M059J (cell line): Measurements from ENCODE around the genes TOR1B and TOR1A.

DNA sequence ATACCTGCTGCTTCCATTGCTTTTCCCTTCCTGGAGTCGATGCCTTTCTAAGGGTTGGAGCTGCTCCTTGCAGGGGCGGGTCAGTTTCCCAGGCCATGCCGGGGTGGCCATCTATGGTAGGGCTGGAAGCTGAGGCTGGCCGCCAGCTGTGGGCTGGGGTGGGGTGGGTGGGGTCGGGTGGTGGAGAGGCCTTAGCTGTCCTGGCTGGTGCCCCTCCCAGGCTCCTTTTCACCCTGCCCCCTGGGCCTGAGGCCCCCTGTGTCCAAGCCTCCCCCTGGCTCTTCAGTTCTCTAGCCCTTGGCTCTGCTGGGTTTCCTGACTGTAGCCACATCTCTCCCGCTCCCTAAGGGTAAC is 30.3 kb downstream of the IER5L start:
- RAMPAGE, long total RNA, result no peak

GRCh38 chr9:129174398-129175352 is 3.4 kb downstream of the IER5L start:
- RAMPAGE, long total RNA, result no peak

- RAMPAGE, long total RNA, result no peak
These were observed 5.9 kb upstream of the IER5L start for GRCh38 chr9:129183941-129184412.

- RAMPAGE, long total RNA, result no peak
These were observed 173.1 kb upstream of the IER5L start for GRCh38 chr9:129351004-129351706.

GRCh38 chr9:129382378-129382938 is 204.4 kb upstream of the IER5L start:
- RAMPAGE, long total RNA, result no peak

DNA sequence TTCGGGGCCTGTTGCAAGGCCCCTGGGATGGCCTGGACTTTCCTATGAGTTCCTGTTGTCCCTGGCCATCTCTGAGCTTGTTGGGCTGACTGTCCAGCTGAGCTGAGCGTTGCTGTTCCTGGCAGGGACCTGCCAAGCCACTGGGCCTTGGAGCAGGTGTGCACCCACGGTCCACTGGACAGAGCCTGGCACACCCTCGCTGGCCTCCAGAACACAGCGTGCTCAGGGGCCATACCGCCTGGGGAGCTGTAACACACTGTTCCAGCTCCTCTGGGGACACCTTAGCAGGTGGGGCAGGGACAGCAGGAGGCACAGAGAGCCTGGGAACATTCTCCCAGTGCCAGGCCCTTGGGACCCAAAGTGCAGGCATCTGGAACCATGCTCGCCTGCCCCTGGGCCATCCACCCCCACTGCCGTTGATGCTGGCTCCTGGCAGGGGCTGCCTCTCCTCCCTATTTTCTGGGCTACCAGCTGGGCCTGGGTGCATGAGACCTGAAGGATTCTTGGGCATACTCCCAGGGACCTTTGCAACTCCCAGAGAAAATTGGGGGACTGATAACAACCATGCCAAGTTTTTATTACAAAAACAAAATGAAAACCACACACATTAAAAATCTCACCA is 188.1 kb downstream of the C9orf50 start:
- RAMPAGE, long total RNA, result no peak

DNA sequence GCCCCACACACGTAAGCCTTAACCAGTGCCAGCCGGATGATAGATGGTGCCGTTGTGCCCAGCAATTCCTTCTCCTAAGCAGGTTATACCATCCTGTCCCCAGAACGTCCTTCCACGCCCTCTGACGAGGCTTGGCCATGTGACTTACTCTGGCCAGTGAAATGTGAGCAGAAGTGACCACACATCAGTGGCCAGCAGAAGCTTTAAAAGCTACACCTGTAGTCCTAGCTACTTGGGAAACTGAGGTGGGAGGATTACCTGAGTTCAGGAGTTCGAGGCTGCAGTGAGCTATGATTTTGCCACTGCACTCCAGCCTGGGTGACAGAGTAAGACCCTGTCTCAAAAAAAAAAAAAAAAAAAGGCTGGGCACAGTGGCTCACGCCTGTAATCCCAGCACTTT is 178.9 kb downstream of the C9orf50 start:
- RAMPAGE, long total RNA, result no peak

DNA sequence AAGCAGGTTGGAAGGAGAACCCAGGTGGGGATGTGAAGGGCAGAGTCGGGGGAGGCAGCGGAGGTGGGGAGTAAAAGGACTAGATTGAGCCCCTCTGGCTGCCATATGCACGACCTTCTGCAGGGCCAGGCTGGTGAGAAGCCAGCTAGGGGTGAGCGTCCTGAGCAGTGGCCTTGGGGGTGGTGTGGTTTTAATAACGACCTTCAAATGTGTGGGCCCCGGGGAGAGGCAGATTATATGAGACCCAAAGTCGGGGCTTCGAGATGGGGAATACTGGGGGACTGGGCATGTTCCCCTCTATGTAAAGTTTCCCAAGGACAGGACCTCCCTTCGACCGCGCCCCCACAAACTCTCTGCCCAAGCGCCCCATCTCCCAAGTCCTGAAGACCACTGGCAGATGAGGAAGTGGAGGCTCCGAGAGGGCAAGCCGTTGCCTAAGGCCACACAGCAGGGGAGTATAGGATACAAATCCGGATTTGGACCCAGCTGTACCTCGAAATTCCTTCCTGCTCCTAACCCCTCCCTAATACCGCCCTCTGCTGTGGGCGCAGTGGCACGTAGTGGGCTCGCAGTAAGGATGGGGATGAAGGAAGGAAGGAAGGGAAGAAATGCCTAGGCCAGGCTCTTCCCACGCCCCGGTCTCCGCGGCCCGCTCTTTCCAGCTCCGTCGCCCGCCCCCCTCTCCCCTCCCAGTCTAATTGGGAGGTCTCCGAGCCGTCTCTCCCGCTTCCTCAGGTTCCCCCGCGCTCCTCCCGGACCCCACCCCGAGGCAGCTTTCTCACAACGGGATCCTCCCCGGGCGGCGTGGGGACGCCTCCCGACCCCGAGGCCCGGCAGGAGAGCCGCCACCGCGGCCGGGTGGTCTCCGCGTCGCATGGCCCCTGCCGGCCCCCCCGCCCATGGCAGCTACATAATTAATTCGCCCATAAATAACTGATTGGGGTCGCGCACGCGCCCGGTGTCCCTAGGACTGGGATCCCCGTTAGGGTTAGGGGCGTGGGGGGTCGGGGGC is 139.1 kb downstream of the C9orf50 start:
- RAMPAGE, long total RNA, result no peak

GRCh38 chr9:129496532-129497563 is 124.1 kb downstream of the C9orf50 start:
- RAMPAGE, long total RNA, result no peak

DNA sequence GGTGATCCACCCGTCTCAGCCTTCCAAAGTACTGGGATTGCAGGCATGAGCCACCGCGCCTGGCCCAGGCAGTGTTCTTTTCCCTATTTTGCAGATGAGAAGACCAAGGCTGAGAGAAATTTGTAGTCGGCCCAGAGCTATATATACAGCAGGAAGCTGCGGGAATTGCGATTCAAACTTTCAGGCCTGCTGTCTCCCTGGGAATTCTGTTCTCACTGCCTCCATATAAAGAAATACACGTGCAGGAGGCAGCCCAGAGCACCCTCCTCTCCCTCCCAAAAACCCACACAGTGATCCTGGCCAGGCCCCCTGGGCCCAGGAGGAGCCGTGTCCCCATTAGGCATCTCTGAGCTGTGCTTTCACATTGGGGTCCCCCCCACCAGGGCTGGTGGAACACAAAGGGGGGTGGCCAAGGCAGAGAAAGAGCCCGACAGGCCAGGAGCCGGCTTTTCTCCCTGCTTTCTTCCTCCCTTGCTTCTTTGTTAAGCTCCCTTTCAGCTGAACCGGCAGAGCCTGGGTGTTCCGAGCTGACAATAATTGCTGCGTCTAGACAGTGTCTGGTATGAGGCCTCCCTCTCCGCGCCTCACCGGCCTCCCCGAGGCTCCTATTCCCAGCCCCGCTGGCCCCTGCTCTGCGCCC is 120.8 kb downstream of the C9orf50 start:
- RAMPAGE, long total RNA, result no peak

DNA sequence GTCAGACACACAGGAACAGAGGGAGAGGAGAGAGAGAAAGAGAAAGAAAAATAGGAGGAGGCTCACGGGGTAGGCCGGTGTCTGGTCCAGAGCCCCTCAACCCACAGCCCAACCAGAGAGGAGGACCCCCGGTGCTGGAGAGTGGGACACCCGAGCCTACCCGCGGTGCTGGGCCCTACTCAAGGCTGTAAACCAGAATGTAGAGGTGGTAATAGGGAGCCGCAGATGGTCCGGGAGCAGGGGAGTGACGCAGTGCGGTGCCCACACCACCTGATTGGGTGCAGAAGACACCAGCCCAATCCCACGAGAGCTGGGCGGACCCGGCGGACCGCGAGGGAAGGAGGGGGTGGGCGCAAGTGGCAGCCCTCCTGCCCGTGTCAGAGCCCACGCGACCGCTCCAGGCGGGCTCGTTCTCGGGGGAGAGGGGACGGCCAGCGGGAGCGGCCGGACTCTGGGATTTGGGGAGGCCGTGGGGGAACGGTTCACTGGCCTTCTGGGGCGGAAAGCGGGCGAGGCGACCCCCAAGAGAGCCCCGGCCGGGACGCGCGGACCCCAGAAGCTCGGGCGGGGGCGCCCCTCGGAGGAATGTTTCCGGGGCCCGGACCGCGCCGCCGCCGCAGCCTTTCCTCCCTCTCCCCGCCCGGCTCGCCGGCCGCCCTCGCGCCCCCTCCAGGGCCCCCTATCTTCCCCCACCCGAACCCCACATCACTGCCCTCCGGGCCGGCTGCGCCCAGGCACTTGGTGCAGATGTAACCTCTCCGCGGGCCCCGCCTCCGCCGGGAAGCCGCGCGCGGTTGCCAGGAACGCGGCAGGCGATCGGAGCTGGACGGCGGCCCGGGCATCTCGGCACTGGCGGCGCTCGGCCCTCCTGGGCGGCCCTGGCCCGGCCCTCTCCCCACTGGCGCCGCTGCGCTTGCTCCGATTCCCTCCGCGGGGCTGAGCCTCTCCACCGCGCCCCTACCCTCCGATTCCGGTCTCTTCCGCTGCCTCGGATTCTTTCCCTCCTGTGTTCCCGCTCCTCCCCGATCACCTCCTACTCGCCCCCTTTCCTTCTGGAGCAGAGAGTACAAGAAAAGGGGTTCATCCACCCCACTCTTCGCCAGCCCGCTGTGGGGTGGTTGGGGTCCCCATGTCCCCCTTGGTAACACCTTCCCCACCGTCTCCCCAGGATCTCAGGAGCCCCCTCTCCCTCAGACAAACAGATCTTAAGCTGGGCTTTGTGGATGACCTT is 70.9 kb downstream of the C9orf50 start:
- RAMPAGE, long total RNA, result no peak

DNA sequence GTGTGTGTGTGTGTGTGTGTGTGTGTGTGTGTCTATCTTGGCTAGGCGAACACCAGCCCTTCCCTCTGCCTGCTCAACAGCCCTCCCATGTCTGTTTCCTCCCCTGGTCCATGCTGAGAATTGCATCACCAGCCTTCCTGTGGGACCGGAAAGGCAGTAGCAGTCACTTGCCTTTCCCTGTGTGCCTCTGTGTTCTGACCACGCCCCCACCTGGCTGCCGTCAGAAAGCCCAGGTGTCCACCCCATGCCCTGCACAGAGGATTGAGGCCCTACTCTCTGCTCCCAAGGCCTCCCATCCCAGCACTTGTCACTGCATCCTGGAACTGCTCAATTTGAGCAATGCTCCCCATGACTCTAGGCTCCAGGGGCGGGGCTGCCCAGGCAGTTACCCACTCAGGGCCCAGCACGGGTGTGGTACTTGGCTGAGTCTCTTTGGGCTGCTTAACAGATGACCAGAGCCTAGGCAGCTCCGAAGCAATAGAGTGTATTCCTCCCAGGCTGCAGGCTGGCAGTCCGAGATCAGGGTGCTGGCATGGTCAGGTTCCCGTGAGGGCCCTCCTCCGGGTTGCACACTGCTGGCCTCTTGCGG is 13.3 kb downstream of the C9orf50 start:
- RAMPAGE, long total RNA, result no peak

DNA sequence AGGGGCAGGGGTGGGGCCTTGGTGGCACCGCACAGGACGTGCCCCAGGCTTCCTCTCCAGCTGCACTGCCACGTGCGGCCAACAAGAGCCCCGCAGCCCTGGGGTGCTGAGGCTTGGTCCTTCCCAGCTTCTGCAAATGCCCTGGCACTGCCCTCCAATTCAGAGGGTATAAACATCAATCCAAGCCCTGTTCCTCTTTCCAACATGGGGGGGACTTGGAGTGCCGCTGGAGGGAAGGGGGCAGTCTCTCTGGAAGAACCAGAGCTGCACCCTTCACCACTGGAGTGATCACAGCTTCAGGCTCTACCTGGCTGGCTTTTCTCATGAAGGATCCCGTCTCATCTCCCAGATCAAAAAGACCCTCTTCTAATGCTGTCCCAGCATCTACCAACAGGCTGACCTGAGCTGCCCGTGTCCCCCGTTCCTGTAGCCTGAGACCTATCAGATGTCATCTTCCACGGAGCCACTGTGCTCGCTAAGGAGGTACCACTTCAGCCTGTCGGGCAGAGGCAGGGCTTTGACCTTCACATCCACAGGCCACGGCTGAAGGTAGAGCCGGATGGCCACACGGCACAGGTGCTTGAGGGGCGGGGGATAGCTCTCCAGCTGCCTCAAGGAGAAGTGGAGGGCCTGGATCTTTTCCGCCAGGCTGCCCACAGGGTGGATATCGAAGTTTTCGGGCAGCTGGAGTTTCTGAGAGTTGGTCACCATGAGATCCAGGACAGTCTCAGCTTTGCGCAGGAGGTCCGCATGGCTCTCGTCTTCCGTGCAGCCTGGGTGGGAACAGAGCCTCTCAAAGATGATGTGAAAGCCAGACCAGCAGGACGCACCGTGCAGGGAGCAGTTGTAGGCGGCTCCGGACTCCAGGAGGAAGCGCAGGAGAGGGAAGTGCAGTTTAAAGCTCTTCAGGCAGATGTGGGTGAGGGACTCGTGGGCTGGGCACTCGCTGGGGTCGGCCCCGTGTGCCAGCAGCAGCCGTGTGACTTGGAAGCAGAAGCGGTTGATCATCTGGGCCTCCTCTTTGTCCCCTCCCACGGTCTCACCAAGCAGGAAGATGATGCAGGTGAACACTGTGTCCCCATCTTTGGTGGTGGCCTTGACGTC is 4.2 kb downstream of the ASB6 start:
- RAMPAGE, long total RNA, result no peak

GRCh38 chr9:129638453-129639209 is 3.3 kb downstream of the ASB6 start:
- RAMPAGE, long total RNA, result no peak

DNA sequence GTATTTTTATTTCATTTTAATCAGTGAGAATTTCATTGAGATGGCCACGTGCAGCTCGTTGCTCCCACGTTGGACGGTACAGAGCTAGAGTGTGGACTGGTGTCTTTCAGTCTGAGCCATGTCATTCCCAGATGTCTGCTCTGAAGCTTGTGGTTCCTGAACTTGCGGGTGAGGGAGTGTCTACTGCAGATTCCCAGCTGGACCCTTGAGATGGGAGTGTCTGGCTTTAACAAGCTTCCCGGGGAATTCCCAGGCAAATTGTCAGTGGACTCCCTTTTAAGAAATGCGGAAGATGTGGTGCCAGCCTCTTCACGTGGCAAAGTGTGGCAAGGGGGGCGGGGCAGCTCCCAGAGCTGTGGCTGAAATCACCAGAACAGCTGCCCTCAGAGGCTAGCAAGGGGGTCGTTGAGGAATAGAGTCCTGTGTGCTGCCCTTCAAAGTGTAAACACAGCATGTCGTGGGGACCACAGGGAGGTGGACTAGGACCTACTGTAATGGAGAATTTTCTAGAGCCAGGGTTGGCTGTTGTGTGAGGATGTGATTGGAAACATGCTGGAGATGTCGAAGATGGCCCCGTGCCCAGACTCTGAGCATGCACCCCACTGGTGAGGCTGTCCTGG is 37.2 kb downstream of the PRRX2 start:
- RAMPAGE, long total RNA, result no peak

DNA sequence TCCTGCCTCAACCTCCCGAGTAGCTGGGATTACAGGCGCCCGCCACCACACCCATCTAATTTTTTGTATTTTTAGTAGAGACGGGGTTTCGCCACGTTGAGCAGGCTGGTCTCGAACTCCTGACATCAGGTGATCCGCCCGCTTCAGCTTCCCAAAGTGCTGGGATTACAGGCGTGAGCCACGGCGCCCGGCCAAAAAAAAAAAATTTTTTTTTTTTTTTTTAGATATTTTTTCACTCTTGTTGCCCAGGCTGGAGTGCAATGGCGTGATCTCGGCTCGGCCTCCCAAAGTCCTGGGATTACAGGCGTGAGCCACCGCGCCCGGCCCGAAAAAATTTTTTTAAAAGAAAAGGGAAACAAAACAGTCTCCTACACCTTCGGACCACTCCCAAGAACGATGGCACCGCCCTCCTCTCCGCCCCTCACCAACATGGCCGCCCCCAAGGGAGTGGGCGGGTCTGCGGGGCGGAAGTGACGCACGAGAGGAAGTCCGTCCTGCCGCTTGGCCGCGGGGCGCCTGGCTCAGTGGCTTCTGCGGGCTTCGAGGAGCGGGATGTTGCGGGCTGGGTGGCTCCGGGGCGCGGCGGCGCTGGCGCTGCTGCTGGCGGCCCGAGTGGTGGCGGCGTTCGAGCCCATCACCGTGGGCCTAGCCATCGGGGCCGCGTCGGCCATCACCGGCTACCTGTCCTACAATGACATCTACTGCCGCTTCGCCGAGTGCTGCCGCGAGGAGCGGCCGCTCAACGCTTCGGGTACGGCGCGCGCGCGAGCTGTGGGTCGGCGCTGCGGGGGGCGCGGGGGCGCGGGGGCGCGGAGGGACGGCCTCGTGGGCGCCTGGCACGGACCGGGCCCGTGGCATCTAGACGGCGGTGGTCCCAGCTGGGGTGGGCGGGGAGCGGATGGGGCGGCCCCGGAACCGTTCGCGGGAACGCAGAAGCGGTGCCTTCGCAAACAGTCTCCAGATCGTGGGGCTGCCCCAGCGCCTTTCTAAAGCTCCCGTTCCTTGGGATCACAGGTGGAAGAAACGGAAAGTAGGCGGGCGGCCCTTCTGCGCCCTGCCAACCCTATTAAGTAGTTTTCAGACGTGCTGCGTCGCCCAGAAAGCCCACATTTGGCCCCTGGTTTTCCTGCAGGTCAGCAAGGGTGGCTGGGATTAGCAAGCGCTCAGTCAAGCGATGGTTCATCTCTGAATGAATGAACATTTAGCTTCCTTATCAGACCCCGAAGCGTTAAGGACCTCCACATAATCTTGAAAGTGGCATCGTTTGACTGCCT is at the start of gene TOR1B:
TOR1B (plus strand) TSS at position 524 of the 1,274 bp plus-strand sequence.
- RAMPAGE, long total RNA, result no peak

GRCh38 chr9:129806988-129807573 is 4.1 kb downstream of the TOR1B start:
- RAMPAGE, long total RNA, result no peak

- RAMPAGE, long total RNA, result no peak
These were observed 9.2 kb downstream of the TOR1B start for GRCh38 chr9:129812034-129812775.

DNA sequence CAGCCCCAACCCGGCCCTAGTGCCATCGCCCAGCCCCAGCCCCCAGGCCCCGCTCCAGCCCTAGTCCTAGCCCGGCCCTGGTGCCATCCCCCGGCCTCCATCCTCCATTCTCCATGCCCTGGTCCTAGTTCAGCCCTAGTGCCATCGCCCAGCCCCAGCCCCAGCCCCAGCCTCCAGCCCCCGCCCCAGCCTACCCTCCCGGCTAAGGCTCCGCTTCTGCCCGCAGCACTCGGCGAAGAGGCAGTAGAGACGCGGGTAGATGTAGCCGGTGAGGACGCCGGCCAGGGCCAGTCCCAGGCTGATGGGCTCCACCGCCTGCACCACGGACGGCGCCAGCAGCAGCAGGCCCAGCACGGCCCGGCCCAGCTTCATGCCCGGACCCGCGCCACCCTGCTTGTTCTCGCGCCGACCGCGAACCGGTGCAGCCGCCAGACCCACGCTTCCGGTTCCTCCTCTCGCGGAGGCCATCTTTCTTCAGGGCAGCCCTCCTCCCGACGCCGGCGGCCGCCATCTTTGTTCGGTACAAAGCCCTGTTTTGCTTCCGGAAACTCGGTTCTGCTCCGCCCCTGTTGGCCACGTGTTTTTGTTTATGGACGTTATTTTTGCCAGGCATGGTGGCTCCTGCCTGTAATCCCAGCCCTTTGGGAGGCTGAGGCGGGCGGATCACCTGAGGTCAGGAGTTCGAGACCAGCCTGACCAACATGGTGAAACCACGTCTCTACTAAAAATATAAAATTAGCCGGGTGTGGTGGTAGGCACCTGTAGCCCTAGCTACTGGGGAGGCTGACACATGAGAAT is at the start of gene TOR1A:
TOR1A (minus strand) TSS at position 423 of the 798 bp plus-strand sequence.
- RAMPAGE, long total RNA, result start-site peak on the minus strand centred at position 397 of the sequence, 30 bp wide, 17 and 50 reads in 2 replicates

GRCh38 chr9:129862880-129863575 is 27.8 kb downstream of the USP20 start:
- RAMPAGE, long total RNA, result no peak